ENCODE data around the gene CCDC125.

- PRO-cap, result no peak
Measured at GRCh38 chr5:68229864-68230251, 14.3 kb downstream of the PIK3R1 start.

DNA sequence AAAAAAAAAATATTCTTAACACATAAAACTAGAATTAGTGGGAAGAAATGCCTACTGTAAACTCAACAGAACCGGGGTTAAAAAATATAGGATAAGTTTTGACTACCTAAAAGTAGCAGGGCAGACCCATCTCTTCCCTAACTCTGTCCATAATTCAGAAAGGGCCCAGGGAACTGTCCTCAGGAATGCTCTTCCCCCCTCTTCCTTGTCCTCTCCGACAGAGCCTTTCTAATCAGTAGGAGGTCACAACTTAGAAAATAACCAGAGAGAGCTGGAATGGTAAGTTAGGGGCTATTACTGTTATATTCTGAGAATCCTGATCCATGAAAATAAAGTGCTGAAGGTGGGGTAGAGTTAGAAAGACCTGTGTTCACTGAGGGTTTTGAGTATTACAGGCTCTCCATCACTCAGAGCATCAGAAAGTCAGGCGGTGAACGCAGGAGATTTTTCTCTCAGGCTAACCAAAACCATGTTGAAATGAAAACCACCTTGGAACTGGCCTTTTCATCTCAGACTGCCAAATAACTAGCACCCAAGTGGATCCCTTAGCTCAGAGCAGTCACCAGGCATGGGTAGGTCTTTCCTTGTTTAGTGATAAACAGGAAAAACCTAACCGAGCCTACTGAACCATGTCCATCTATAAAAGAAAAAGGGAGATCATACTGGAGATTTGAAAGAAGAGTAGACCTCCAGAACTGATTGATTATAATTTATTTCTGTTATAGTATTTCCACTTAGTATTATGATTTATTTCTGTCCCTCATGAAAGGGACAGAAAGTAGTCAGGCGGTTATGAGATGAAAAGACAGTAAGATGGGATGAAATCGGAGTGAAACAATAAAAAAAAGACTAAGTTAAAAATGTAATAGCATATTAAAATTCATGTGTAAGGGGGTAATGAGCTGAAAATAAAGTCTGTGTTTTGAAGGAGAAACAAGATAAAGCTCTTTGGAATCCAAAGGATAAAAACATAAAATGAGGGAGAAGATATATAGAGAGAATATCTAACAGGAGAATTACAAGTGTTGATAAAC lies 22.5 kb downstream of the PIK3R1 start:
- PRO-cap, result no peak

- PRO-cap, result no peak
Measured at GRCh38 chr5:68242773-68243284, 27.3 kb downstream of the PIK3R1 start.

DNA sequence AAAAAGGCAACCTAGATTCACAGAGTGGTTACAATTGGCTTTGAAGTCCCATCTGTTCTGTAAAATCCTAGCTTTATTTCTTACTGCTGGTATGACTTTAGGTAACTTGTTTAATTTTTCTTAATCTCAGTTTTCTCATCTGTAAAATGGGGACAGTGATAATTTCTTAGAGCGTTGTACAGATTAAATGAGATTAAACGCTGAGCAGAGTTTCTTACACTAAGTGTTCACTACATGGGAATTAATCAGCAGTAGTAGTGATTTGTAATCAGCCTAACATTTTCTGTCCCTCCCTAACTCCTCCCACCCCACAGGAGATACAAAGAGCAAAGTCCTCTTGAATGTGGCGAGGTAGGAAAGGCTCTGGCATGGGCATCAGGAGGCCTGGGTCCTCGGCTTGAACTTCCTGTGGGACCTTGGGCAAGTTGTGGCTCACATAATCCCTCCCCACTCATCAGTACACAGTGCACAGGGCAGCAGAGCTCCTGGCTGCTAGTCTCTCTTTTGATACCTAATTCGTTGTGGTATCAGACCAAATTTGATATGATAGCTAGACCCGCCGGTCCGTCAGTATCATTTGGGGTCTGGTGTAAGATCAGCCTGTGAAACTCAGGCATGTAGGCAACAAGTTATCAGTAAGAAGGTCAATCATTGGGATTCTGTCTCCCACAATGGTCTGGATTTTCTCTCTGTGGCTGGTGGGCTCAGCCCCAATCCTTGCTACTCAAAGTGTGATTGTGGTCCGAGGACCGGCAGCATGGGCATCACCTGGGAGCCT lies 49.0 kb downstream of the PIK3R1 start:
- PRO-cap, result no peak

DNA sequence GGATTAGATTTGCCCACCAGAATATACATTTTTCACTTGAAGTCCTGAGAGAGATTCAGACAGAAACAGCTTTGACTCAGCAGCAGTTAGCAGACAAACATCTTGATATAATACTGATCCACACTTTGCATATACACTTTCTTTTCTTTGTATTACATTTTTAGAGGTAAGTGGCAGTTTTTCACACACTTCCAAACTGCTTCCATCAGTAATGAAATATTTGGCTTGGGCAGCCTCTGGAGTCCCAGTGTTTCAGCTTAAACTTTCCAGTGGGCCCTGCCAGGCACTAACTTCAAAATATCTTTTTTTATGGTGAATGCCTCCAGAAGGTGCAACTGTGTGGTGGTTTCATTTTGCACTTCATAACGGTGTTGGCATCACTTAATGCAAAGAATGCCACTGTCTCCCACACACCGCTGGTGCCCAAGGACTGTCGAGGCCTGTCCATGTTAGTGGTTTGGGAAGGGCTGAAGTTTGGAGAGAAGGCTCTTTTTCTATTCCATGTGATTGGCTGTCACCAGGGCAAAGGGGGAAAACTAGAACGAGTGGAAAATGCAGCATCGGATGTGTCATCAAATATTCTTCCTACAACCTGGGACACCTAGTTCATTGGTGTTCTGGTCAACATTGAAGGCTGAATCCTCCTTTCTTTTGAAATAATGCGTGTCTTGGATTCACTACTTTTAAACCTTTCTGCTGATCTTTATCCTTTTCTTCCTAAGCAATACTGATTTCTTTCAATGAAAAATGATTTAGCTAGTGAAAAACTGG lies 53.1 kb downstream of the PIK3R1 start:
- PRO-cap, result no peak

- PRO-cap, result no peak
Measured at GRCh38 chr5:68287934-68288913, 72.7 kb downstream of the PIK3R1 start.

- PRO-cap, result no peak
Measured at GRCh38 chr5:68295743-68296349, 80.3 kb downstream of the PIK3R1 start.

- PRO-cap, result no peak
Measured at GRCh38 chr5:68404956-68405504, 189.5 kb downstream of the PIK3R1 start.

- PRO-cap, result no peak
Measured at GRCh38 chr5:68593411-68594009, 378.0 kb downstream of the PIK3R1 start.

GRCh38 chr5:68746601-68747438 lies 347.0 kb upstream of the SLC30A5 start:
- PRO-cap, result no peak

- PRO-cap, result no peak
Measured at GRCh38 chr5:68953894-68954248, 139.9 kb upstream of the SLC30A5 start.

GRCh38 chr5:68962727-68963281 lies 131.0 kb upstream of the SLC30A5 start:
- PRO-cap, result no peak

DNA sequence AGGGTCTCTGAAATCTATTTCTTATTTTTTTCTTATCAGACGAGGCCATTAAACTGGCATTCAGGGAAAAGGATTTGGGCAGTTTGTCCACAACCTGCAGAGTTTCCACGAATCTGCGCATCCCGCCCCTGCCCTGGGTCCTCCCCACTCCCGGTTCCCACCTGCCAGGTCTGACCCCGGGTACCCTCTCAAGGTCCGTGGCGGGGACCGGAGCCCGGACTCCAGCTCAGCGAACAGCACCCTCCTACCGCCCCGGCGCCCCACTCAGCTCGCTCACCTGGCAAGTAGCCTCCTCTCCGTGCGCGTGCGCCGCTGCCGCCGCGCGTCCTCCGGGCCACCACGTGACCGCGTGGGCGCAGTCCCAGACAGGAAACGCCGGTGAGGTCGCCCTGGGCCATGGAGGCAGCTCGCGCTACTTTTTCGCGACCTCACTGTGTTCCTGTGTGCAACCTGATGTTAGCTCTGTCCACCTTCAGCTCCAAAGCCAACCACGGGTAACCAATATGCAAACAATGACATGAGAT lies at the start of gene CCDC125:
CCDC125 (minus strand) TSS at position 314 of the 524 bp plus-strand sequence.
- PRO-cap, result no peak

- PRO-cap, result no peak
Measured at GRCh38 chr5:69495233-69495573, 2.6 kb downstream of the OCLN start.

GRCh38 chr5:71522066-71522481 lies 65.1 kb upstream of the MCCC2 start:
- PRO-cap, result no peak

DNA sequence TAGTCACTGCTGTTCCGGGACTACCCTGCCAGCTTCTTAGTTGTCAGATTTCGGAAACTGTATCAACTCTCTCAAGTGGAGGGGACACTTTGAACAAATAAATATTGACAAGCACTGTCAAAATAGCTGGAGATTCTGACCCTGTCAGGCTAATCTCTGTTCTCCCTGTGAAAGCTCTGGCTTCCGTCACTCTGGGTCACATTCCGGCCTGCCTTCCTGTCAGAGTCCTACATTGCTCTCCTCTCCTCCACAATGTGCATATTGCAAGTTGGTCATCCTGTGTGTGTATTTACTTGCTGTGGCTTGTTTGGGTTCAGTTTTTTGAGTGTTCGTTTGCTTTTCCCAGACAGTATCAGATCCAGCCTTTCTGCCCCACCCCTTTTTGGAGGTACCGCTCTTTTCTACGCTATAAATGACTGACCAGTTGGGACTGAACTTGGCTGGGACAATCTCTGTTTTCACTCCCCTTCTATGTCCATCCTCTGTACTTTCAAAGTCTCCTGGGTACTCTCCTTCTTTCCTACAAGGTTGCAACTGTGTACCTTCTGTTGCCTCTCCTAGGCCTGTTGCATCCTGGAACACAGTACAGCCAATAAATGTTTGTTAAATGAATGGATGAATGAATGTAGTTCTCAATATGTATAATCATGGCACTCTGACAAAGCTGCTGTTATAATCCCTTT lies 134.1 kb upstream of the MAP1B start:
- PRO-cap, result no peak

- PRO-cap, result no peak
Measured at GRCh38 chr5:72141777-72142036, 34.4 kb downstream of the MAP1B start.

DNA sequence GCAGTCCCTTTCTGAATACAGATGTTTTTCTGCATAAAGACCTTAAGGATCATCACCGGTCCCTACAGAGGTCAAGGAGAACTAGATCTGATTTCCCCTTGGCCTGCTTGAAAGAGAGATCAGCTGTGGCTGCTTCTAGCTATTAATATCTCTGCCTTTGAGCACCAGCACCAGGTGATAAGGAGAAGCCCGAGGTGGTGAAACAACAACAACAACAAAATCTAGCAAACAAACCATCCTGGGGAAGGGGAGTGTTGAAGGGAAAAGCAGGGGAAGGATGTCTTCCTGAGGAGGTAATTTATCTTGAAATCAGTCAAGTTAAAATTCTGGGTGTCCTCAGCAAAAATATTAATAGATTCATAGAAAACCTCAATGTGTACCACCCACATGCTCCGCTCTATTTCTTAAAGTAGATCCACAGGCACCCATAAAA lies 42.1 kb downstream of the ZNF366 start:
- PRO-cap, result no peak

DNA sequence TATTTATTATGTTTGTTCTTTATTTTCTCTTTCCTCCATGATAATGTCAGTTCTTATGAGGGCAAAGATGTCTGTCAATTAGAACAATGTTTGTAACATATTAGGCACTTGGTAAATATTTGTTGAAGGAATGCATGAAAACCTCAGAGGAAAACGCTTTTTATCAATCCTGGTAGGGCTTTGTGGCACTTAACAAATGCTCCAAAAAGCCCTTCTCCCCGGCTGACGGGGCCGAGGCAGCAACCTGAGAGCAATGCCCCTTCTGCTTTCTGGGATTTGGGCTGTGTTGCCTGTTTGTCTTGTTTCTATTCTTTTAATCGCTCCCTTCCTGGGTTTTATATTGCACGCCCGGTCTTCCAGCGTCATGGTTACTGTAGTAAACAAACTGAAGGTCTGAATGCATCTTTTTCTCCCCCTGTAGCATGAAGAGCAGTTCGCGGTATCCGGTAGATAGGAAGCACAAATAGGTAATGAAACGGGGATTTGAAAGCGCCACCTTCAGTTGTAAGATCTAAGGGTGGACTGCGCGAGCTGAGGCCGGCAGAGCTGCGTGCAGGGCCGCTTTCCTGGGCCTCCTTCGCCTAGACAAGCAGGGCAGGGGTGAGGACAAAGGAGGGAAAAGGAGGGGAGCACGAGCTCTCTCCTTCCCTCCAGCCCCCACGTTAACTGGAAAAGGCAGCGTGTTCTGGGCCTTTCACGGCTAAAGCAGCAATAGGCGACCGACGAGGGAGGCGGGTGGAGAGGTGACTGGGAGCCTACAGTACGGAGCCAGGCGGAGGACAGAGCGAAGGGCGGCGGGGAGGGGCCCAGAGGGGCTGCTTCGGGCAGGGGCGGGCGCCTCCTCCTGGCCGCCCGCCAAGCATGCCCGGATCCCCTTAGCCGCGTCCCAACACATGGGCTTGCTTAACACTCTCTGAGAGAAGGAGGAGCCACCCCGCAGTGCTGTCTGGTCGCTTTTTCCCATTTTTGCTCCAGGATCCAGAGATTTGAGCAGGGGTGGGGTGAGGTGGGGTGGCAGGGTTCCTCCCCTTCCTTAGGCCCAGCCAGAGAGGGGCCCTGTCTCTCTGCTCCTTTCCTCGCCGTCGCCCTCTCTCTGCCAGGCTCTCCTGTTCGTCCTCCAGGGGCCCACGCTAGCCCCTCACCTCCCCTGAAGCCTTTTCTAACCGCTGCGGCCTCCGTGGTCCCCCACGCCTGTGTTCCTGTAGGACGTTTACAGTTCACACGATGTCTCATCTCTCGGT lies 49.4 kb upstream of the ZNF366 start:
- PRO-cap, result no peak

- PRO-cap, result no peak
Measured at GRCh38 chr5:72637068-72637516, 129.9 kb upstream of the ZNF366 start.